Metastatic Breast Carcinoma in the Brain (tissue), 10 donors: ENCODE measurements around a stretch of chr13.

- PRO-cap, 10 experiments = peak in 3 of 10 experiments; most common minus-strand start chr13:75507813 (in 3)
Measured at GRCh38 chr13:75507692-75508041, 25.7 kb upstream of the TBC1D4 start.

GRCh38 chr13:75550239-75550825, 741 bp downstream of the UCHL3 start:
- PRO-cap, 10 experiments = no peak in any of the 10 experiments

DNA sequence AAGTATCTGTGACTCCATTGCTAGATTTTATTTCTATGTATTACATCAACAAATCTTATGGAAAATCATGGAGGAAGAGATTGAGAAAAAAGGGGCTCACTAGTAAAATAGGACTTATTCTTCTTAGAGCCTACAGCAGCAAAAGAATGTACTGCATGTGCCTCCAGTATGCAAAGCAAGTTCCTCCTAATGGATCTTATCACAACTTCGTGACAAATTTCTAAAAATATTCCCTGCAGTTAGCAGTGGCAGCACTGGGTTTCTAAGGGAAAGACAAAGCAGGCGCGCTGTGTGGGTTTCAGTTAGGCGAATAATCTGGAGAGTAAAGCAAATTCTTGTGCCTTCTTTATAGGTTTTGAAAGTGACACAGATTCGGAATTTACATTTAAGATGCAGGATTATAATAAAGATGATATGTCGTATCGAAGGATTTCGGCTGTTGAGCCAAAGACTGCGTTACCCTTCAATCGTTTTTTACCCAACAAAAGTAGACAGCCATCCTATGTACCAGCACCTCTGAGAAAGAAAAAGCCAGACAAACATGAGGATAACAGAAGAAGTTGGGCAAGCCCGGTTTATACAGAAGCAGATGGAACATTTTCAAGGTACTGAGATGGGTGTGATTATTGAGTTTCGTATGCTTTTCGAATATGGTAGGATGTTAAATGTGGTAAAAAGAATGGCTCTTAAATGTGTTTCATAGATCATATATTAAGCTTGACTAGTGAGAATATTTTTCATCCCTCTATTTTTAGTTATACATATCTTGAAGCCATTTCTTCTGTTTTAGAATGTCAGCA, 168.0 kb downstream of the LMO7 start:
- PRO-cap, 10 experiments = no peak in any of the 10 experiments

GRCh38 chr13:75828876-75829261, 192.7 kb downstream of the LMO7 start:
- PRO-cap, 10 experiments = peak in 1 of 10 experiments; most common plus-strand start chr13:75829137 (in 1)

DNA sequence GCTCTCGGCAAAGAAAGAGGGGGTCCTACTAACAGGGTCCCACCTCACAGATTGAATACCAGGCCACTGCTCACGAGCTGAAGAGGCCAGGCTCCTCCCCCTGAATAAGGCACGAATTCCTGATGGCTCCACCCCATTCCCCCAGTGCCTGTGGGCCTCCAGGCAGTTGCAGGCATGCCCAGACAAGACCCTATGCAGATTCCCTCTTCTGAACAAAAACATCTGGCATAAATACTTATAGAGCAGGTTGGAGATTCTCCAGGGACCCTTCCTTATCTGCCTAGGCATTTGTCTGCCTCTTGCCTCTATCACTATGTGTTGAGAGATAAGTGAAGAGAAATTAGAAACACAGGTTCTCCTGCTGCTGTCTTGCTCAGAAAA, 364.2 kb downstream of the KCTD12 start:
- PRO-cap, 10 experiments = no peak in any of the 10 experiments

DNA sequence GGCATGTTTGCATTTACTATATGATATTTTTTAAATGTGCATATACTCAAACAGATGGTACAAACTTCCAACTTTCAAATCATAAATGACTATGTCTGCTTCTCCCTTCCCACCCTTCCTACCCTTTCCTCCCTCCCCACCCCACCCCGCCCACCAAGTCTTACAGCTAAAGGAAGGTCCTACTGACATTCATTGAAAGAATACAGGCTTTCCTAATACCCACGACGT, 2.3 kb downstream of the KCTD12 start:
- PRO-cap, 10 experiments = no peak in any of the 10 experiments

DNA sequence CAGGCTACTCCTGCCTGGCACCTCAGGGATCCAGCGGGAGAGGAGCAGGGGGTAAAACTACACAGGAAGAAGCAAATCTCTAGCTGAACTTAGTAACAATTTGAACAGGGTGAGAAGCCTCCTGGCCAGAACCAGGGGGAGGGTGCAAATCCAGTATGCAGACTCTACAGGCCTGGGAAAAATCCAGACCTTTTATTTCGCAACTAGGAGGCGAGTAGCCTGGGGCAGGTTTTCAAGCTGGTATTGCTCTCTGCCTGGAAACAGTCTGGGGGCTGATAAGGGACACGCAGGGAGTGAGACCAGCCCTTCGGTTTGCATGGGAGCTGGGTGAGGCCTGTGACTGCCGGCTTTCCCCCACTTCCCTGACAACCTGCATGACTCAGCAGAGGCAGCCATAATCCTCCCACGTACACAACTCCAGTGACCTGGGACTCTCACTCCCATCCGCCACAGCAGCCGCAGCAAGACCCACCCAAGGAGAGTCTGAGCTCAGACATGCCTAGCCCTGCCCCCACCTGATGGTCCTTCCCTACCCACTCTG, 30.6 kb upstream of the ACOD1 start:
- PRO-cap, 10 experiments = peak in 1 of 10 experiments; most common plus-strand start position 437 of the sequence (in 1); most common minus-strand start position 166 of the sequence (in 1)

- PRO-cap, 10 experiments = peak in 1 of 10 experiments; most common minus-strand start chr13:76980272 (in 1)
Measured at GRCh38 chr13:76980114-76980408, 11.8 kb upstream of the CLN5 start.

GRCh38 chr13:76991303-76991818, 520 bp upstream of the CLN5 start:
- PRO-cap, 10 experiments = peak in 1 of 10 experiments; most common plus-strand start chr13:76991395 (in 1)

- PRO-cap, 10 experiments = no peak in any of the 10 experiments
Measured at GRCh38 chr13:77016968-77017261, 10.0 kb downstream of the FBXL3 start.

GRCh38 chr13:77226266-77226829, 100.5 kb downstream of the MYCBP2 start:
- PRO-cap, 10 experiments = no peak in any of the 10 experiments

DNA sequence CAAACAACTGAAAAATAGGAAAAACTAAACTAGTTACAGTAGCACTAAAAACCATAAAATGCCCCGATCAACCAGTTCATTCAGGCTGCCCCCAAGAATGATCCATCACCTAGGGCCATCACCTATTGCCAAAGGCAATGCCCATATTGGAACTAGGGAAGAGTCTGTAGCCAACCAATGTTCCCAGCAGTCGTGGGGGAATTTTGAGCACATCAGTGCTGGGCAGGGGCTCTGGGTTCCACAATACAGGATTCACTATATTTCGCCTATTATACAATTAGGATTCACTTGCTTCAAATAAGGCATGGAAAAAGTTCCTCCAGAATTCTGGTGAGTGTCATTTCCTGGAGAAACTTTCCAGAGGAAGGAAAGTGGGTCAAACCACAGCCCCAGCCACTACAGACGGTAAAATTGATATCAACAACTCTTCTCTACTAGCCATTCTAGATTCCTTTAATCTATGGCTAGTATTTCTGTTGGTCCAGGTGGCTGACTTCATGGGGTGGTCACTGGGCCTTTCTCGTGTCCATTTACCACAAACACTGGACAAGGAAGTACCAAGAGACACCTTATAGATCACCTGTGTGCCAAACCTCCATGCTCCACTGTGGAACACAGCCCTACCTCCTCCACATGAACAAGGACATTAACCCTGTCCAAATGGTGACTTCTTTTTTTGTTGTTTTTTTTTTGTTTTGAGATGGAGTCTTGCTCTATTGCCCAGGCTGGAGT, 10.5 kb downstream of the MYCBP2 start:
- PRO-cap, 10 experiments = no peak in any of the 10 experiments

- PRO-cap, 10 experiments = no peak in any of the 10 experiments
Measured at GRCh38 chr13:77330214-77330653, 3.3 kb upstream of the MYCBP2 start.

- PRO-cap, 10 experiments = no peak in any of the 10 experiments
Measured at GRCh38 chr13:77980274-77980768, 61.7 kb upstream of the EDNRB start.

DNA sequence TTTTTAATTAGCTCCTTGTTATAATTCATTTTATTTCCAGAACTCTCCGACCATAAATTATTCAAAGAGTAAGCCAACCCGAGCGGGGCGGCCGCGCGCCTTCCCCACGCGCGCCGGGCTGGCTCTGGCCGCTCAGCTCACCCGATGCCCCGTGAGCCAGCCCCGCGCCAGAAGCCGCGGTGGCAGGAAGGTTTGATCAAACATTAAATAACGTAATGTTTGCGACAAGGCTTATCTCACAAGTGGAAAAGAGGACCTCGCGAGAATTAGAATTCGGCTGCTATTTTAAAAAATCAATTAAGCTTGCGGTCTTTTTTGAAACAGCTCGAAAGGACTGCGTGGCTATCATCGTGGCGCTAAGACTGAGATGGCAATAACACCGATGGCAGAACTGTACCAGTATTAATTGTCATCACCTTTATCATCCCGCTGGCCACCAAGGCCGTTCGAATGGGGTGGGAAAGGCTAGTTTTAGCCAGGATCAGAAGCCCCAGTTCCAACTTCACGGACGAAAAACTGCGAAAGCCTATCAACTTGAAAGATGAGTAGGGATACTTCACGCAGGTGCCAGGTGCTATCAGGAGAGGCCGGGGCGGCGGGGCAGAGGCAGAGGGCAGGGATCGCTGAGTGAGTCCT, 6.5 kb downstream of the POU4F1 start:
- PRO-cap, 10 experiments = peak in 7 of 10 experiments; most common plus-strand start position 583 of the sequence (in 7)

GRCh38 chr13:79334311-79335177, 71.5 kb downstream of the RBM26 start:
- PRO-cap, 10 experiments = no peak in any of the 10 experiments

DNA sequence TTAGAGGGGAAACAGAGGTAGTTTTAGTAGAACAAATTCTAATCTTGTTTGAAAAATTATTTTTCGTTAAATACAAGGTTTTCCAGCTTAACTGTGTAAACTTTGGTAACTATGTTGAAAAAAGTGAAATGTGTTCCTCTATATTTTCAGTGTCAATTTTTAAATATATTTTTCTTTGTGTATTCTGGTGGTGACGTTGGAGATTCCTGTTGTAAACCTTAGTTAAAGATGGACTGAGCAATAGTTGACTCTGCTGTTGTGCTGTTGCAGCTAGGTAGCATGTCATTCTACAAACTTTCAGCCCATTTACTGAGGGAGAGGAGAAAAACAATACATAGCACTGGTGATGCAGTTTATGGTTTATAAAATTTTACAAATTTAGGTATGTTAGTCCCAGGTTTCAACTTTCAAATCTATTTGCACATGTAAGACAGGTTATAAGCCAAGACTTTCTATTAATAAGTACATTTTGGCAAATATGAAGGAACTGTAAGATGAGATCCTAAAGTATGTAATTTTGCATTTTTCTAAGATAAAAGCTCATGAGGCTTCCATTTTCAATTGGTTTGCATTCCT, 1.3 kb downstream of the NDFIP2 start:
- PRO-cap, 10 experiments = no peak in any of the 10 experiments

DNA sequence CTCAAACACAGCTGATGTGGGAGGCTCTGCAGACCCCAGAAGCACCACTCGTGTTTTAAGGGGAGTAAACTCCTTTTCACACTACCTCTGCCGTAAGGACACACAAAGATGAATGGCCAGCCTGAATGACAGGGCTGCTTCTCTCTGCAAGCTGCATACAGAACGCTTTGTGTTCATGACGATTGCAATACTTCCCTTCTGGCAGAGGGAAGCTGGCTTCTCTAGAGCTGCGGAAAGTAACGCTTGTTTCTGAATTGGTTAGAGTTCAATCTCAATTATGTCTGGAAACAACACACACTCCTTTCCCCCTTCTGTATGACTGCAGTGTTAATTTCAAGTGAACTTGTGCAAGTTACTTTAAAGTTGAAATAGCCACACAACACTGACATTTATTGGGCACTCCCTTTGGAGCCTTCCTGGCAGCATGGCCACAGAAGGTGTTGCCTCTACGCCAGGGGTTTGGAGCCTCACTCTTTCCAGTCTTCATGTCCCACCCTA, 242.6 kb downstream of the NDFIP2 start:
- PRO-cap, 10 experiments = no peak in any of the 10 experiments

DNA sequence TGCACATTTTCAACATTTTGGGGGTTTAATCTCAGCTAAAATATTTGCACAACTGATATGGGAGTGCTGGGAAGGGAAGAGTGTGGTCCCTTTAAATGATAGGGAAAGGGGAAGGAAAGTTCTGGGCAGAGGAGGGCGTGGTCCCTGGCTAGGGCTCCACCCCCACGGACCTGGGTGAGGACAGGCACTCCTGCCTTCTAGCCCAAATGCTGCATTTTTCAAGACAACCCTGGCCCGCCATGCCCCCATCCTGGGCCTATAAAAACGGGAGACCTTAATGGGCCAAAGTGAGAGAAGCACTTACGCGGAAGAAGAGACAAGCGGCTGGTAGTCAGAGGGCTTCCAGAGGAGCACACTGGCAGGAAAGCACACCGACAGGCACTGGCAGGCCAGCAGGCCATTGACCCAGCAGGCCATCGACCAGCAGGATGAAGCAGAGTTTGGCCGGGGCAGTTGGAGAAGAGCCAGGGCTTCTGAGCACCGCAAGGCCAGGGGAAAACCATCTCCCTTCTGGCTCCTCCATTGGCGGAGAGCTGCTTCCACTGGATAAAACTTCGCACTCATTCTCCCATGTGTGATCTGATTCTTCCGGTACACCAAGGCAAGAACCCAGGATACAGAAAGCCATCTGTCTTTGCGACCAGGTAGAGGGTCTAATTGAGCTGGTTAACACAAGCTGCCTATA, 266.6 kb downstream of the SPRY2 start:
- PRO-cap, 10 experiments = no peak in any of the 10 experiments

DNA sequence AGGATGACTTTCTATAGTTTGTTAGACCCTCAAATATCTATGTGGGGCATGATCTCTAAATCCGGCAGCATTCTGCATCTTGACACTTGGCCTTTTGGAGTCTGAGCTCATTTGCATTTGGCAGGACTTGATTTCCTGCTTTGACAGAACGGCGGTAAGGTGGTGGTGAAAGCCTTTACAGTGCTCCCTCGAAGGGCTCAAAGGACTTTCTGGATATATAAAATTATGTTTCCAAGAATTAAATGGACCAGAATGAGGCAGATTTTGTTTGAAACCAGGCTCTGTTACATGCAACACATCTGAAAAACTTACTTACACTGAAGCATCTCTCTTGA, 207.3 kb downstream of the SPRY2 start:
- PRO-cap, 10 experiments = no peak in any of the 10 experiments